Monocyte (primary cell): ENCODE measurements around a stretch of chr12.

- PRO-cap, 2 experiments = no peak in any of the 2 experiments
These were observed 83.4 kb downstream of the NCOR2 start for GRCh38 chr12:124484009-124484363.

DNA sequence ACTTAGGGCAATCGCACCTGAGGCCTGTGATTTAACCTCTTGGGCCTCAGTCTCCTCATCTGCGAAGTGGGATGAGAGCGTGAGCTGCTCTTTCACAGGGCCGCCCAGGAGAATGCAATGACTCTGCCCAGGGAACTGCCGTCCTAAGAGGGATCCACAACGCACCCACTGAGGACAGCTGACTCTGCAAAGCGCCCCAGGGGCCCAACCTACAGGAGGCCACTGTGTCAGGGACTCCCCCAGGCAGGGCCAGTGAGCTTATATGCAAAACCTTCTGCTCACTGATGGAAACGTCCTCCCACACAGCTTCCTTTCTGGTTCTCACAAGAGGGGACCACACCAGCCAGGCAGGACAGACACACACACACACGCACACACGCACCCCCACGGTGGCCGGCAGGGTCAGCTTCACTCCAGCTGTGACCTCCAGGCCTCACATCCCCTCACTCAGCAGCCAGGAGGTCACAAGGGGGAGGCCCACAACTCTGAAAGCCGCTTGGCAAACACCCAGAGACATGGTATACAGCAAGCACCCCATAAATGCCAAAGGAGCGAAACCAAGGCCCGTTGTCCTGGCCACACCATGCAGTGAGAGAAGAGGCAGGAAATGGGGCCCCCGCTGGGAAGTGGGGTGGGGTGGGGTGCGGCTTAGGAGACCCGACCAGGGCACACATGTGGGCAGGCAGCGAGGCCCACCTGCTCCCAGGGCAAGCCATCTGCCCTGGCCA lies 73.4 kb downstream of the NCOR2 start:
- PRO-cap, 2 experiments = no peak in any of the 2 experiments

GRCh38 chr12:124517941-124518924 lies 49.2 kb downstream of the NCOR2 start:
- PRO-cap, 2 experiments = no peak in any of the 2 experiments

DNA sequence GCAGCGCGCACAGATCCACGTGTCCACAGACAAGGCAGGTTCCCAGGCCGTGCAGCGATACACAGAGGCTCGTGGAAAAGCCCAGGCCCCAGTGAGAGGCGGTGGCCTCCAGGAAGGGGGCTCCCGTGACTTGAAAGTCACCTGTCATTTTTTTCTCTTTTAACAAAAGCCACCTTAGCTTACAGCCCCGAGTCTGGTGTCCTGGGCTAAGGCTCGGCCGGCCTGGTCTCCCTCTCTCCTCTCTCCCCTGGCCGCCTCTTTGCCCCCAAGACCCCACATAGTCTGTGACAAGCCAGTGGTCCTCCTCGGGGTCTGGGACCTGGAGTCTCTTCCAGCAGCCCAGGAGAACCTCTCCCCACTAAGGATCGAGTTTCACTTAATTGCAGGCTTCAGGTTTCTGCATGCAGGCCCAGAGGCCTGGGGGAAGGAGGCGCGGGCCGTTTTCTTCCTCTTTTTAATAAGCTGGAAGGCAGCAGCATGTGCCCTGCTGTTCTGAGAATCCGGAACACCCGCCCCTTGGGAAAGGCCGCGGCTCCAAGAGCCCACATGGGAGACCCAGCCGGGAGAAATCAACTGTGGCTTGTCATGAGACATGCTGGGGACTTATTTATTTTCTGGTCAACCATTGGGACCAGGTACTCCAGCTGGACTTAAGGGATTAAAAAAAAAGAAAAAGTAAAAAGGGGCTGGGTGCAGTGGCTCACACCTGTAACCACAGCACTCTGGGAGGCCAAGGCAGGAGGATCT lies 15.9 kb downstream of the NCOR2 start:
- PRO-cap, 2 experiments = peak in 1 of 2 experiments; most common minus-strand start position 253 of the sequence (in 1)

- PRO-cap, 2 experiments = peak in 1 of 2 experiments; most common plus-strand start chr12:124564795 (in 1); most common minus-strand start chr12:124564654 (in 1)
These were observed 3.0 kb downstream of the NCOR2 start for GRCh38 chr12:124564386-124564885.

DNA sequence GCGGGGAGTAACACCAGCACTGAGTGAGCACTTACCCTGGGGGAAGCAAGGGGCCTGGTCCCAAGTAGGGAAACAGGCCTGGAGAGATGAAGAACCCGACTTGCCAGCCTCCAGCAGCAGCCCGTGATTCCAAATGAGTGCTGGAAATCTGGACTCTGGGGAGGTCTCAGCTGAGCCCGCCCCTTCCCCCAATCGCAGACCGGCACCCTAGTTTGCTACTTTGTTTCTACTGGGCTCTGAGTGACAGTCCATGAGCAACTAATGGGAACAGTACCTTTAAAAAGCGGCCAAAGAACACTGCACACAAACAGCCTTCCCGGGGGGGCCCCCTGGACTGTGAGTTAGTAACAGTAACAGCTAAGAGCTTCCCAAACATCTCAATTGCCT lies 2.2 kb upstream of the NCOR2 start:
- PRO-cap, 2 experiments = no peak in any of the 2 experiments

GRCh38 chr12:124592439-124593147 lies 25.2 kb upstream of the NCOR2 start:
- PRO-cap, 2 experiments = peak in 2 of 2 experiments; most common plus-strand start chr12:124592695 (in 1); most common minus-strand start chr12:124592950 (in 2)

DNA sequence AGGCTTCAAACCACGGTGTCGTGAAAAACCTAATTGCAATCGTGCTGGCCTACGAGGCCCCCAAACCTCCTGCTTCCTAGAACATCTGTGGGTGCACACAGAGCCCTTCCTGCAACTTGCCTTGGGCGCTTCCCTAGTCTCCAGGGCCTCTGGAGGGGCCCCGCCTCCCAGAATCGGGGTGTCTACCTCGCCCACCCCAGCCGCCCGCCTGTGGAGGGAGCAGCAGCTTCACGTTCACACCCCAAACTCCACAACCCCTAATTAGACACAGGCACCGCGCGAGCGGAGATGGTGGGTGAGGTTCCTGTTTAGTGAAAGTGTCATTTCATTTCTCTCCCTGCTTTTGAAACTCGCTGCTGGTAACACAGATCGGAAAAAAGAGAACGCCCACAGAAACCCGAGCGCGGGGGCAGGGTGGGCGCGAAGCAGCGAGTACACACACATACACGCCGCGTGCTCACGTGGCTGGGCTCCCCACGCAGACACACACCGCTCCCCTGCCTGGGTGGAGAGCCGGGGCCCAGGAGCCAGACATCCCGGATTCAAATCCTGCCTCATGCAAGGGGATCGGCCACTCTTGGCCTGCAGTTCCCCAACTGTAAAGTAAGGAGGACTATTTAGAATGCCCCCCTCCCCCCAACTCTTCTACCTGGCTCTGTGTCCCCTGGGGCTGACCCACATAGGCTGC lies 79.0 kb upstream of the NCOR2 start:
- PRO-cap, 2 experiments = peak in 2 of 2 experiments; most common plus-strand start position 439 of the sequence (in 1); most common minus-strand start position 259 of the sequence (in 2)

GRCh38 chr12:124694597-124695444 lies 127.4 kb upstream of the NCOR2 start:
- PRO-cap, 2 experiments = peak in 2 of 2 experiments; most common plus-strand start chr12:124695034 (in 2); most common minus-strand start chr12:124694735 (in 1)

DNA sequence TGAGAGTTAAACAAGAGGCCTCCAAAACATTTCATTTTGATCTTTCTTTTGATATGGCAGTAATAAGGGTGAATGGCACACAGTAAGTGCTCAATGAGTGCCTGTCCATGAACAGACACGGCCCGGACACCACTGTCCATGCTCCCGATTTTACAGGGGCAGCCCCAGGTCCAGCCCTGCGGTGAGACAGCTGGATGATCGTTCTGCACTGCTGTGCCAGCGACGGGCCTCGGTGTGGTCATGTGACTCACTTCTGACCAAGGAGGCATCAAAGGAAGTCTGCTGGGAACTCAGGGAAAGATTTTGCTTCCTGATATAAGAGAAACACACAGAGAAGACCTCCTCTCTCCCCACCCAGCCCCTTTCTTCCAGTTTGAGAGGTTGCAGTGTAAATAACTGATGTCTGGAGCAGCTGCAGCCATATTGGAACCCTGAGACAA lies 126.7 kb downstream of the SCARB1 start:
- PRO-cap, 2 experiments = no peak in any of the 2 experiments

DNA sequence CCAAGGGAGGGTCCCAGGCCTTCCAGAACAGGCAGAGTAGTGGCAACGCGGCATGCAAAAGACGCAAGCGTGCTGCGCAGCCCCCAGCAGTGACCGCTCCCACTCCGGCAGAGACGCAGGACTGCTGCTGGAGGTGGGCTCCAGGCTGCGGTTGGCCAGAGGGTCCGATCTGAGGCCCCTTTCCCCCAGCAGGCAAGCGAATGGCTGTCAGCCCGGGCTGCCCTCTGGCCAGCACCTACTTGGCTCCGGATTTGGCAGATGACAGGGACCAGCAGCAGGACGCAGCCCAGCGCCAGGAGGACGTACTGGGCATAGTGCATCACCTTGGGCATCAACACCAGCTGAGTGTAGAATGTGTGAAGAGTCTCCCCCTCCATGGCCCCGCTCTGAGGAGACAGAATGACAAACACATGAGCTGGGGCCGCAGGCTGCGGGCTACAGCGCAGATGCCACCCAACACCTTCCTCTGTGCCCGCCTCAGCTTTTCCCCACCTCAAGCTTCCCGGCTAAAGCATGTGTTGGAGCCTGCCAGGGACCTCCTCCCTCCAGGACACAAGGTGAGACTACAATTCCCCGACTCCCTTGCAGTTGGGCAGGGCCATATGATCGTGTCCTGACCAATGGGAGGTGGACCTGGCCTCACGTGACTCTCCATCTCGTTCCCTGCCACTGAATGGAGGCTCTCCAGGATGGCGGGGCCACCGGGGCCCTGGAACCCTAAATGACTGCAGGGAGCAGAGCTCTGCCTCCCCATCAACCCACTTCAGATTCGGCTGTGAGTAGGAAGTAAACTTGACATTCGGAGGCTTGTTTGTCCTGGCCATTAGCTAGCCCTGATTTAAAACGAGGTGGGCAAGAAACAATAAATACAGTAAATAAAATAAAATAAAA lies 77.3 kb downstream of the SCARB1 start:
- PRO-cap, 2 experiments = no peak in any of the 2 experiments

- PRO-cap, 2 experiments = no peak in any of the 2 experiments
These were observed 67.3 kb downstream of the SCARB1 start for GRCh38 chr12:124796432-124796700.

DNA sequence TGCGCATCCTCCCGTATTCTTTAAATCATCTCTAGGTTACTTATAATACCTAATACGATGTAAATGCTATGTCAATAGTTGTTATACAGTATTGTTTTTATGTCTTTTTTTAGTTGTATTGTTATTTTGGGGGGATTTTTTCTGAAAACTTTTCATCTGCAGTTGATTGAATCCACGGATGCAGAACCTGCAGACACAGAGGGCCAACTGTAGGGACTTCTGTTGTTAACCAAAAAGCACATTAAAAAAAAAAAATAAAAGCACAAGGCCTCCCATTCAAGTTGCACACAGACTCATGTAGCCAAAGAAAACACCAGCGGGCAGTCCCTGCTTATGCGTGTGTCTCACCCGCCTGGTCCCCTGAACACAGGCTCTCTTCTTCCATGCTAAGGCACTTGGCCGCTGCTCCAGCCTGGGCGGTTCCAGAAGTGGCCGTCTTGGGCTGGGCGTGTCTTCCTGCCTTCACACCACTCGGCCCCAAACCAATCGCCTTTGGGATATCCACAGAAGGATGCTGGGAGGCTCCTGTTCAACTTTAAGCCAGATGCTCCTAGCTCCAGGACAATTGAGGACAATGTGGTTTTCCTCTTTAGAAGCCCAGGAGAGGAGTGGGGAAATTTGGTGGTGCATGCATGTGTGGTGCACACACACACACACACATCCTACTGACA lies 2.3 kb downstream of the SCARB1 start:
- PRO-cap, 2 experiments = no peak in any of the 2 experiments

DNA sequence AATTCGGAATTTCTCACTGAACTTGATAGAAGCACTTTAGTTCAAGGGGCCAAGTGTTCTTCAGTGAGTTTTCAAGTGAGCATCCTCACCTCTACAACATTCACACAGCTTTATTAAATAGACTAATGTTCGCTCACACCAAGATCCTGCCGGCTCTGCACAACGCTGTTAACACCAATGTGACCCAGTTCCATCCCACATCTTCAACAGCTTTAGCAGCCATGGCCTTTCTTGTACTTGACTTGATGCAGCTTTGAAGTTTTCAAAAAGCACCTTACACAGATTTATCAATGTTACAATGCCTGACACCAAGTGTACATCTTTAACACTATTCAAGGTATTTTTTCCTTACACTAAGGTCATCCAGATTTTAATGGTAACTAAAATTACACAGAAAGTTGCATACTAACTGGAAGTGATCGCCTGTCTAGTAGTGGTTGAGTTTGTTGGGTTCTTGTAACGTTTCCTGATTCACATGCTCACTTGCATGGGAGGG lies 4.4 kb downstream of the UBC start:
- PRO-cap, 2 experiments = peak in 2 of 2 experiments; most common minus-strand start position 436 of the sequence (in 2)

- PRO-cap, 2 experiments = no peak in any of the 2 experiments
These were observed 2.2 kb downstream of the UBC start for GRCh38 chr12:124912349-124912471.

GRCh38 chr12:124912909-124913868 lies 1.3 kb downstream of the UBC start:
- PRO-cap, 2 experiments = peak in 2 of 2 experiments; most common minus-strand start chr12:124913170 (in 1)

DNA sequence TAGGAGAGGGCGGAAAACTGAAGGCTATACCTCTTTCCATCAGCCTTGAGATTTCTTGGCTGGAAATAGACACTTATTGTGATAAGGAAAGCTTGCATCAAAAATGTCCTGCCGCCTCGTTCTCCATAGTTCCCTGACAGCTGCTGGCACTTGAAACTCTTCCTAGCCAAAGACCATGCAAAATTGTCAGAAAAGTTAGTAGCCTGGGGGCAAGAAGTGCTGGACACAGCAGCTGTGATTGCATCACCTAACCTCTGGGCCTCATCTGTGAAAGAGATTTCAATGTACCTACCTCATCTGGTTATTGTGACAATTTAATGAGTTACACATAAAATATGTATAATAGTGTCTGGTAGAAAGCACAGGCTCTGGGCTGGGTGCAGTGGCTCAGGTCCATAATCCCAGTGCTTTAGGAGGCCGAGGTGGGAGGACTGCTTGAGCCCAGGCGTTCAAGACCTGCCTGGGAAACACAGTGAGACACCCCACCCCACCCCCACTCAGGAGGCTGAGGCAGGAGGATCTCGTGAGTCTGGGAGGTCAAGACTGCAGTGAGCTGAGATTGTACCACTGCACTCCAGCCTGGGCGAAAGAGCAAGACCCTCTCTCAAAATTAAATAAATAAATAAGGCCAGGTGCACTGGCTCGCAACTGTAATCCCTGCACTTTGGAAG lies 9.8 kb upstream of the UBC start:
- PRO-cap, 2 experiments = no peak in any of the 2 experiments

- PRO-cap, 2 experiments = no peak in any of the 2 experiments
These were observed 24.1 kb upstream of the UBC start for GRCh38 chr12:124938399-124939047.

DNA sequence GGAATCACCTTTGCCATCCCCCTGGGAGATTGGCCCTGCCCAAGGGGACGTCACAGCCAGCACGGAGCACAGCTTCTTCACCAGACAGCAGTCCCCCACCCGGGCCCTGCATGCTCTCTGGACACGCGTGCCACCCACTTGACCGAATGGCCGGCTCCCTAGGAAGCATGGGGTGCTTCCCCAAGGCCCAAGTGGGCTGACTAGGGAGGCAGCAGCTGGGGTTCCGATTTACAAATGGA lies 17.3 kb downstream of the DHX37 start:
- PRO-cap, 2 experiments = no peak in any of the 2 experiments

DNA sequence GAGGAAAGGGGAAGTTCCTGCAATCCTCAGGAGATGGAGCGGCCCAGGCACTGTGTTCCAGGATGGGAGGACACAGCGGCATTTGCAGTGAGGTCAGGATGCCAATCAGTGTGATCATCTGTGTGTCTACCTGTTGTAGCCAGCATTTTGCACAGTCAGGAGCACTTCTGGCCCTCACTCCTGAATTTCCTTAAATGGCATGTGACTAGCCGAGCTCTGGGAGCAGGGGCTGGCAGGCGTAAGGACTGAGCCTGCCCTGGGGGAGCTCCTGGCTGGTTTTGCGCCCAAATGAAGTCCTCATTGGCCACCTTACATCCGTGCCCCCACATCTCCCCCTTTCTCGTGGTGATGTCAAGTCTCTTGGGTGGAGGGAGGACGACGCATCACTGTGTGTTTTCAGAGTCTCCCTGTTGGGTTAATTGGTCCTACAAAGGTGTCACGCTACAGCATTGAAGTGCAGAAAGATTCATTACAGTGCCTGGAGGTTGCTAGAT lies 1479.7 kb upstream of the TMEM132C start:
- PRO-cap, 2 experiments = no peak in any of the 2 experiments